Right common carotid artery plus branches (tissue), 1 donor: ENCODE data around the gene CDC37L1.

DNA sequence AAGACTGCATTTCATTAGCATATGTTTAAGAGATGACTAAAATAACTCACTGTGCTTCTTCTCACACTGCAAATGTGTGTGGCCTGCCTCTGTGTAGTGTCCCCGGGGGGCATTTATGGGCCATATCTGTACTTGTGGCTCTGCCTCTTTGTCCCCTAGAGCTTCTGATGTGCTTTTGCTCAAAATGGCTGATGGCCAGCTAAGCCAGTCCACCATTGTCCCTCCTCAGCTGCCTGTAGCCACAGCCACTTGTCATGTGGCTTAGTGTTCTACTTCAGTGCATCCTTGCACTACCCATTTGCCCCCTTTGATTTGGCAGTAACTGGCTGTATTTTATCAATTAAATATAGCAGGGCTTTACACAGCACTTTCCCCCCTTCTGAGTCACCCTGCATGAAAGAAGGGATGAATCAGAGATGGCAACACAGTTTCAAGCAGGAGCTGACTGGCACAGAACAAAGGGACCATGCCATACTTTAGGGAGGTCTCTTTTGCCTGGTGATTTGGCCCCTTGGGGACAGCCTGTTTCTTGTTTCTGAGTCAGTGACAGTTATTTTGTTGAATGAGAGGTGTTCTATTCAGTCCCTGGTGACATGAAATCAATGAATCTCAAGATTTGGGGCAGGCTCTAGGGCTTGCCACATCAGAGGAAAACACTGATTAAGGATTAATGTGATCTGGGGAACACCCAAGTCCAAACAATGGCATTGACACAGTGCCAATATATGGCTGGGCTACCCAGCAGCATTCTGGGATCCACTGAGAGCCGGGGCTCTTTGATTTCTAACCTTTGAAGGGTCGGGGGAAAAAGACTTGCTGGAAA is 245.5 kb downstream of the SMARCA2 start:
- PRO-cap = no peak

- PRO-cap = no peak
Observed at GRCh38 chr9:2299123-2299600, 284.0 kb downstream of the SMARCA2 start.

GRCh38 chr9:2640985-2641557 is 19.5 kb downstream of the VLDLR start:
- PRO-cap = no peak

DNA sequence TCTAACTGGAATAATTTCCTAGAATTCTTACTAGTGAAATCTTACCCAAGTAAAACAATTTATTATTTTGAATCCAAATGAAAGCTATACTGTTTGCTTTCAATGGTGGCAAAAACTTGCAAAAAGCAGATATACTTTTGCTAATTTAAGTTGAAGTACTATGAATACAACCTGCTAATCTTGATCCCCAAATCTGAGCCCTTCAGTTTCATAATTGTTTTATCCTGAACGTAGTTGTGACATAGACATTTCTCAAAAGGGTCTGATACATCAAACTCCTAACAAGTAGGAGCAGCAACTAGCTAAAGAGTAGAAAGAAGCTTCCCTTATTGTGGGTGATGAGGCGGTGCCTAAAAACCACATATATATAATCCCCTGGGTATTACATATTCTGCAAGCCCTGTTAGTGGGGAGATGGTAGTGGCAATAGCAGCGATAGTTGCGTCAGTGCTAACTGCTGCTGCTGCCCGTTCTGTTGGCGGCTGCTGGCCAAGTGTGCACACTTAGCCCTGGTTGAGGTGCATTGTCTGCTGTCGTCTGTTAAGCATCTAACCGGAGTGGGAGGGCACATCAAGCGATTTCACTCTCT is 35.7 kb downstream of the VLDLR start:
- PRO-cap = no peak

DNA sequence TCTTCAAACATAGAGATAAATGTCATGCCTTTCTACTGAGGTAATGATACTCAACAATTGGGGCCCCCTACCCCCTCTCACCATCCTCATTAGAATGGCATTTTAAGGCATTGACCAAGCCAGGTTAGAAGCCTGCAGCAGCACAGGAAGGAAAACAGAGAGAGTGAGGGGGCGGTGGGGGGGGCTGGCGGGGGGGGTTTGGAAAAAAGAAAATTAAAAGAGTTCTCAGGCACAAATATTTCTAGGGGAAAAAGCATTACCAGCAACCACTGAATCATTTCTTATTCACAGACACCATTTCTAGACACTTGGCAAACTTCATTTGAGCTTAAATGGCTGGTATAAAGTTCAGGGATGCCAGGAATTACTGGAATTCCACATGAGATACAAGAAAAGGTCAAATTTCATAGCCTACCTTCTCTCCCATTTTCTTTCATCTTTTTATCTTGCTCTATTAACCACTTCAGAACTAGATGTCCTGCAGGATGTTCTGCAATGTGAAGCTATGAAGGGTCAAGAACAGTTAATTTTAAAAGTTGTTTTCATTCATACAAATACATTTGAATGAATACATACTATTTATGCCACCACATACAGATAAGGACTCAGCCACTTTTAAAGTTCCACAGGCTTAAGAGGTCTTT is 33.8 kb downstream of the PUM3 start:
- PRO-cap = no peak

DNA sequence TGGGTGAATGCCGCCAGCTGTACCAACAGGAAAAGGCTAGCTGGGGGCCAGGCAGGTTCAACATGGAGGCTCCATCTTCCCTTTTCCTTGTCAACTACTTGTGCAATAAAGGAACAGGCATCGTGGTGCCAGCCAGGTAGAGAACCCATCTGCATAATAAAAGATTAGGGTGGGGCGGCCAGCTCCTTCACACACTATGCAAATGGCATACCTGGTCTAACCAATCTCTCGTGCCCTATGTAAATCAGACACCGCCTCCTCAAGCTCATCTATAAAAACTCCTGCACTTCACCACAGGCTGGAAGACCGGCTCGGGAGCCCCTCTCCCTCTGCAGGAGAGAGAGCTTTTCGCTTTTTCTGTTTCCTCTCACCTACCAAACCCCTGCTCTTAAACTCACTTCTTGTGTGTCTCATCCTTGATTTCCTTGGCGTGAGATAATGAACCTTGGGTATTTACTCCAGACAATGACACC is 244.3 kb upstream of the PUM3 start:
- PRO-cap = no peak

DNA sequence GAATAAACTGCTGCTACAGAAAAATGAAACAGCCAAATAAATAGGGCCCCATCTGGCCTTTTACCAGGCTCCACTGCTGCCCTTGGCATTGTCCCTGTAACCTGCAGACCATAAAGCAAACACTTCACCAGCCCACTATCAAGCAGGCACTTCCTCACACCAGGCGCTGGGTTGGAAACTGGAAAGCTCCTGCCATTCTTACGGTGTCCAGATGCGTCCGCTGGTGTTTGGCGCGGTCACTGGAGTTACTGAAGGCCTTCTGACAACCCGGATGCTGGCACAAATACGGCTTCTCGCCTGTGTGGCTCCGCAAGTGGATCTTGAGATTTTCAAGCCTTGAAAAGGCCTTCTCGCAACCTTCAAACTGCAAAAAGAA is 363.1 kb downstream of the GLIS3 start:
- PRO-cap = no peak

DNA sequence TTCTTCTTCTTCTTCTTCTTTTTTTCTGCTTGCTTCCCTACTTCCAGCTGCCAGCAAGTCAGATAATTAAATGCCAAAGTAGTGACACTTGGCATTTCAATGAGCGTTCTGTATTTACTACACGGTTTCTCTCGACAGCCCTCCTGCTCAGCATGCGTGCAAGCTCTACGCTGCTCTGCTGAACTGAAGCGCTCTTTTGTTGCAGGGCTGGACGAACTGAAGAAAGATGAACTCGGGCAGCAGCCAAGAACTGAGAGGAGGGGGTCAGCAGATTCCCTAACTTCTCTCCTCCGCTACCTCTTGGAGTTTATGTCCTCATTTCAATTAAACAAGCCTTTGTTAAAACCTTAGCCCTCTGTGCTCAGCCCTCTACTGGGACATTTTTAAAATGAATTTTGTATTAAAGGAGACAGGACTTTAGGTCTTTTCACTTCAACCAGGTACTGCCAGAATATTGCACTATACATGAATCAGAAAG is 319.0 kb downstream of the GLIS3 start:
- PRO-cap = no peak

DNA sequence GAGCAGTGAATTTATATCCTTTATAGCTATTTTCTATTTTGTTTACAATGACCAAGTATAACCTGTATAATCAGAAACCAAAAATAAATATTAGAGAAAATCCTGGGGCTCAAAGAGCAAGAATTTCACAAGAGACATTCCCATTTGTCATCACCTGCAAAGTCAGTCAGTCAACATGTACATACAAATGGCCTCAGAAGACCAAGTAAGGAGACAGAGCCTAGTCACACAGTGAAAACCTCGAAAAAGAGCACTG is 231.4 kb downstream of the GLIS3 start:
- PRO-cap = no peak

DNA sequence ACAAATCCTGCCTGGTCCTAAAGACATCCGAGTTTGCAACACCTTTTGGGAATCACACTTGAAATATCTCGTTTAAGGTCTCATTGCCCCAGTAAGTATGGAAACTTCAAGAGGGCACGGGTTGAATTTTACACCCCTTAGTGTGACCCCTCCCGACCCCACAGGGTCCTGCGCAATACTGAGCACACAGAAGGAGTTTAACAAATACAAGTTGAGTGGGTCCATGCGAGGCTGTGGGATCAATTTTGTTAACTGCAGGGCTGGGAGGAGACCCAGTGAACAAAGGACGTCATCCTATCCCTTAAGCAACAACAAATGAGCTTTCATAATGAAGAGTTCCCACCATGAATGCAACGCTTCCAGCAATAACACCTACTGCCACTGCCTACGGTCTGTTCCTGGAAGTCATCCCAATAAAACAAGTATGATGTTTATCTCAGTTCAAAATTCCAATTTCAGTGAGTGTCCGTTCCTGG is 66.0 kb upstream of the PLPP6 start:
- PRO-cap = no peak

DNA sequence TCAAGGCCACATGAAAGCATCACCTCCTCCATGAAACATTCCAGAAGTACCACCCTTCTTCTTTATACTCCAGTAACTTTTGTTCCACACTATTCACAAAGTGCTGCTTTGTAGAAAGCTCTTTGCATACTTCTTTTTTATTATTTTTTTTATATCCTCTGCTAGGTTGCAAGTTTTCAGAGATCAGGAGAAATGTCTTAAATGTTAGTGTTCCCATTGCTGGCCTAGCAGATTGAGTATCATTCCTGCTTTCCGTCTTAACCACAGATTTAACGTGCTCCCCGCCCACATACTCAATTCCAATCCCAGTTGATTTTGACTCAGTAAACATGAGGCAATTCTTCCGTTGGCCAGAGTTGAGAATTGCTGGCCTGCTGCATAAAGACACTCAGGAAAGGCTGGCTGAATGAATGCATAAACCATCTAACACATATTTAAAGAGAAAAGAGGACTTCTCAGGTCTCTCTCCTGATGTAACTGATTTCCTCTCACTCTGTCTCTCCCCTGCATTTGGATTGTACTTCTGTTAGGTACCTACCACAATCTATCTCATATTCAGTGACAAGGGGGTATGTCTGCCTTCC is 46.9 kb upstream of the PLPP6 start:
- PRO-cap = no peak

GRCh38 chr9:4663104-4663872 is 1.2 kb downstream of the PLPP6 start:
- PRO-cap = no peak

- PRO-cap = bidirectional peak, plus-strand start at chr9:4679597, minus-strand start at chr9:4679436; unidirectional peak, plus-strand start at chr9:4679858
Observed at GRCh38 chr9:4679306-4680217, at the start of gene CDC37L1. Gene CDC37L1 (plus strand): TSS chr9:4679569.

DNA sequence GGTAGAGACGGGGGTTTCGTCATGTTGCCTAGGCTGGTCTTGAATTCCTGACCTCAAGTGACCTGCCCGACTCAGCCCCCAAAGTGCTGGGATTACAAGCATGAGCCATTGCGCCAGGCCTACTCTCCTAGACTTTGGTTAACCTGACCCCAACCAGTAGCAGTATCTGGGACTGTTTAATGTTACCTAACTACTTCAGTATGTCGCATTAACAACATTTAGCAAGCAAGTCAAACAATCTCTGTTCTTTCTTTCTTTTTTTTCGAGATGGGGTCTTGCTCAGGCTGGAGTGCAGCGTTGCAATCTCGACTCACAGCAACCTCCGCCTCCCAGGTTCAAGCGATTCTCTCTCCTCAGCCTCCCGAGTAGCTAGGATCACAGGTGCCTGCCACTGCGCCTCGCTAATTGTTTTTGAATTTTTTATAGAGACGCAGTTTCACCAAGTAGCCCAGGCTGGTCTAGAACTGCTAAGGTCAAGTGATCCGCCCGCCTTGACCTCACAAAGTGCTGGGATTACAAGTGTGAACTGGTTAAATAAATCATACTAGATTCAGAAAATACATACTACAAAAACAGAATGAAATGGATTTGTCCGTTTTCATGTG is 1.9 kb downstream of the AK3 start:
- PRO-cap = no peak

GRCh38 chr9:4798209-4798733 is 5.5 kb downstream of the RCL1 start:
- PRO-cap = no peak

- PRO-cap = no peak
Observed at GRCh38 chr9:4803229-4804257, 10.8 kb downstream of the RCL1 start.

- PRO-cap = no peak
Observed at GRCh38 chr9:4852272-4852923, 59.7 kb downstream of the RCL1 start.

GRCh38 chr9:5438290-5438753 is 597 bp upstream of the PLGRKT start:
- PRO-cap = no peak

- PRO-cap = no peak
Observed at GRCh38 chr9:5488465-5489061, 21.8 kb upstream of the PDCD1LG2 start.

GRCh38 chr9:5626645-5627129 is 2.2 kb upstream of the RIC1 start:
- PRO-cap = no peak